Umbilical cord (tissue), 2 donors: ENCODE measurements around a stretch of chr6.

DNA sequence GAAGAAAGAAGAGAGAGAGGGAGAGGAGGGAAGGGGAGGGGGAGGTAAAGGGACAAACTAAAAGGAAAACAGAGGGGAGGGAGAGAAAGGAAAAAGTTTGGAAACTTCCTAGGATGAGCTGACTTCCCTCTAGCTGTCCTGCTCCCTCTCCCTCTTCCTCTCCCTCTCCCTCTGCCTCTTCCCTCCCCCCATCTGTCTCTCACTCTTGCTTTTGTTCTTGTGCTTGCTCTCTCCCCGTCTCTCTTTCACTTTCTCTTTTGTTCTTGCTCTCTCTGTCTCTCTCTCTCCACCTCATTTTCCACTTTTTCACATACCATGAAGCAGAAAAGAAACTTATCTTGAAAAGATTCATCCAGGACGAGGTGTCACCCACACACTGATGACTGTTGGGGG, 56.4 kb upstream of the DUSP22 start:
- RAMPAGE, long total RNA: no peak

GRCh38 chr6:317598-318176, 25.4 kb downstream of the DUSP22 start:
- RAMPAGE, long total RNA: no peak

DNA sequence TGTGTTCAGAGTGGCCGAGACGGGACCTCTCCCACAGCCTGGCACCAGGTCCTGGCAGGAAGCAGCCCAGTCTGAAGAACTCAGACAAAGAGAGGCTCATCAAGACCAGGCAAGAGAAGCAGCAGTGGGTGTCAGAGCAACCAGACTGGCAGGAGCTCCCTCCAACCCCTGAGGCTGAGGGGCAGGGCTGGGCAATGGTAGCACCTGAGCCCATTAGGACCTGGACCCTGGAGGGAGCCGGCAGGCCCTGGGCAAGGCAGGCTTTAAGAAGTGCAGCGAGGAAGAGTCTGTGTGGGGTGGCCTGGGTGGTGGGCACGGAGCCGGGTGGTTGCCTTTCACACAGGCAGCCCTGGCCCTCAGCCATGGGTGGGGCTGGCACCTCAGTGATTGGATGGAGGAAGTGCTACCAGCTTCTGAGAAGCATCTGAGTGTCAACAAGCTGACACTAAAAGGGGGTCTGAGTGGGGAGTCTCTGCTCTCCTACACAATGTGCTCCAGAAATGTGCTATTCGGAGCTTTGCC, 33.1 kb upstream of the IRF4 start:
- RAMPAGE, long total RNA: no peak

DNA sequence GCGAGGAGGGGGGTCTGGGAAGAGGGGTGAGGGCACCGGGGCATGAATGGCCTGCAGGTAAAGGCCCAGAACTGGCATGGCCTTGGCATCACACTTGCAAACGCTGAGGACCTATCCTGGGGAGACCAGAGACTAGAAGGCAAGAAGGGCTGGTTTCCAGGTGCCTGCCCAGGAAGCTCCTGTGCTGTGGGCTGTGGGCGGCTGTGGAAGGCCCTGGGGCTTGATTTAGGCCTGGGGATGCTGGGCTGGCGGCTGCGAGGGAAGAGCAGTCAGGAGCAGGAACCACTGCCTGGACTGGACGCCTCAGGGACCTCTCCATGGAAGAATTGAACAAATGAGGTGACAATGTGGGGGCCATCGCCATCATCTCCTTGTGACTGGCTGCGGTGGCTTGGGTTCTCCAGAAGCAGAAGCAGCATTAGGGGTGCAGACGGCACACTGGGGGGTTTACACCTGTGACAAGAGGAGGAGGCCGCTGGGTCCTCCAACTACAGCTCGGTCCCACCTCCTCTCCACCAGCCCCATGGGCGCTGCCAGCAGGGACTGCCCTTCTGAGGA, 32.1 kb upstream of the IRF4 start:
- RAMPAGE, long total RNA: no peak

DNA sequence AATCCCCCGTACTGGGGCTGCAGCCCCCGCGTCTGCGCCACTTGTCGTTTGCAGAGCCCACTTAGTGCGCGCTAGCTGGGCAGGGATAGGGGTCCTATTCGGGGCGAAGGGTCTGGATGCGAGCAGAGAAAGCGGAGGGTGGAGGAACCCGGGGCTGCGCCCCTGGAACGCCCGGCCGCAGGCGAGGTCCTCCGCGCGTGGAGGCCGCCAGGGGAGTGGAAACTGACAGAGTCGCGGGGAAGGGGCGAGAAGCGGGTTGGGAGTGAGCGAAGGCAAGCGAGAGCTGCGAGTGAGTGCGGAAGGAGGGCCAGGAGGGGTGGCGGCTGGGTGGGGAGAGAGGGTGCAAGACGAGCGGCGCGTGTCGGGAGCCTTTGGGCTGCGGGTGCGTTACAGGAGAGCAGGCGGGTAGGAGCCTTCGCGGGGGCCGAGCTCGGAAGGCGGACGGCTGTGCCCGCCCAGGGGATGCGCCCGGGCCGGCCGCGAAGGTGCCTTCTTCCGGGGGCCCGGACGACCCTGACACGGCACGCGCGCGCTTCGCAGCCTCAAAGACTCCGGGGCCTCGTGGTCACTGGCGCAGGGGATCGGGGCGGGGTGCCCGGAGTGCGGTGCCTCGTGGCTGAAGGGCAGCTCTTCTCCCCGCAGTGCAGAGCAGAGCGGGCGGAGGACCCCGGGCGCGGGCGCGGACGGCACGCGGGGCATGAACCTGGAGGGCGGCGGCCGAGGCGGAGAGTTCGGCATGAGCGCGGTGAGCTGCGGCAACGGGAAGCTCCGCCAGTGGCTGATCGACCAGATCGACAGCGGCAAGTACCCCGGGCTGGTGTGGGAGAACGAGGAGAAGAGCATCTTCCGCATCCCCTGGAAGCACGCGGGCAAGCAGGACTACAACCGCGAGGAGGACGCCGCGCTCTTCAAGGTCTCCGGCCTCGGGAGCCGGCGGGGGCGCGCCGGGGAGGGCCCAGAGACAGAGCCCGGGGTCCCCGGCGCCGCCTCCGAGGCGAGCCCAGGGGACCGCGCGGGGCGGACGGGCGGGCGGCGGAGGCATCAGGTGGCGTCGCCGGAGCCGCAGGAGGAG, 1.2 kb downstream of the IRF4 start:
- RAMPAGE, long total RNA: no peak

DNA sequence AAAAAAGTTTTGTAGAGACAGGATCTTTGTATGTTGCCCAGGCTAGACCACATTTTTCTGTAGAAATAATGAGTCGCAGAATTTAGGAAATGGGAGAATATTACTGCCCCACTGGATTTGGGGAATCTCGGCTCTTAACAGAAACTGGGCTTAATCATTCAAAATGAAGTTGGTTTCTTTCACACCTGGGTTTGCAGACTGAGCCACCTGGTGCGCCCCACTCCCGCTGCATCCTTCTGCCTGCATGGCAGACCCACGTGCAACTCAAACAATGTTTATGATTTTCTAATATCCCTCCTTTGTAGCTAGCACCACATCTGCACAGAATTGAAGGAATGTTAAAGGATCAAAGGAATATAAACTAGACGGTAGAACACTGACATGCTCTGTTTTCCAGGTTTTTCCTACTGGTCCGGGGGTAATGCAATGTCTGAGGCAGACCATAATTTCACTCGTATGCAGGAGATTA, 265.8 kb upstream of the FOXQ1 start:
- RAMPAGE, long total RNA: no peak

- RAMPAGE, long total RNA: no peak
Measured at GRCh38 chr6:1131485-1132143, 180.3 kb upstream of the FOXQ1 start.

- RAMPAGE, long total RNA: no peak
Measured at GRCh38 chr6:1390449-1390814, 1.1 kb downstream of the FOXF2 start.

DNA sequence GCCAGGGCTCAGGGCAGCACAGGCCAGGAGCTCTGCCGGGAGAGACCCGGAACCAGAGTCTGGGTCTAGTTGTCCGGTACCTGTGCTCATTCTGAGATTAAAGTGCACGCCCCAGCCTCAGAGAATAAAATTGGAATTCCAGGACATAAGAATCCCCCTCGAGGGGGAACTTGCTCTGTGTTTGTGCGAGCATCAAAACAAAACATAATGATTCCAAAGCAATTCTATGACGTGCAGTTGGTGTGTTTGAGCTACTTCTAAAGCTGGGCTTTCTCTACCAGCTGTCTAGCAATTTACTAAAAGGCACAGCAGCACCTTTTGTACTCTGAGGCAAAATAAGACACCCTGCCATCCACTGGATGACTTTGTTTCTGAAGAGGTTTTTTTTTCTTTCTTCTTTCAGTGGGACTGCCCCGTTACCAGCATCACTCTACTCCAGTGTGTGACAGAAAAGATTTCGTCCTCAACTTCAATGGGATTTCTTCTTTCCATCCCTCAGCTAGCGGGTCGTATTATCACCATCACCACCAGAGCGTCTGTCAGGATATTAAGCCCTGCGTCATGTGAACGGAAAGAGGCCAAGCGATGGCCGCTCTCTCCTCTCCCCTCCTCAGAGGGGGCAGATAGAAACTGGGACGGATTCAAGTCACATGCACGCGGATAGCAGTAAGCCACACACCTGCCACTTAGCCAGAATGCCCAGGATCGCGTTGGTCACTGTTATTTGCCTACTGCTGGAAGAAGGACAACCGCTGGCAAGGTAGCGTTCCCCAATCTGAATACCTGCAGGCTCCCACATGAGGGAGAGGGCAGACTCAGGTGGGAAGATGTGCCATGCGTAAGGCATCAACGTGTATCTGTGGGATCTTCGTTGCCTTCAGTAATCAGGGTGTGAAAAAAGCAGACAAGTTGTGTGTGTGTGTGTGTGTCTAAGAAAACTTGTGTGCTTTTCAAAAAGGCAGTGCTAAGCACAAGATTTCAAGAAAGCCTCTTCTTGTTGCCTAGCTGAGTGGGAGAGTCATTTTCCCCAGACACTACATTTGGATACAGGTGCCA, 5.2 kb downstream of the FOXF2 start:
- RAMPAGE, long total RNA: no peak

GRCh38 chr6:1468243-1468560, 78.8 kb downstream of the FOXF2 start:
- RAMPAGE, long total RNA: no peak

- RAMPAGE, long total RNA: no peak
Measured at GRCh38 chr6:1594229-1594816, 15.4 kb upstream of the FOXC1 start.

DNA sequence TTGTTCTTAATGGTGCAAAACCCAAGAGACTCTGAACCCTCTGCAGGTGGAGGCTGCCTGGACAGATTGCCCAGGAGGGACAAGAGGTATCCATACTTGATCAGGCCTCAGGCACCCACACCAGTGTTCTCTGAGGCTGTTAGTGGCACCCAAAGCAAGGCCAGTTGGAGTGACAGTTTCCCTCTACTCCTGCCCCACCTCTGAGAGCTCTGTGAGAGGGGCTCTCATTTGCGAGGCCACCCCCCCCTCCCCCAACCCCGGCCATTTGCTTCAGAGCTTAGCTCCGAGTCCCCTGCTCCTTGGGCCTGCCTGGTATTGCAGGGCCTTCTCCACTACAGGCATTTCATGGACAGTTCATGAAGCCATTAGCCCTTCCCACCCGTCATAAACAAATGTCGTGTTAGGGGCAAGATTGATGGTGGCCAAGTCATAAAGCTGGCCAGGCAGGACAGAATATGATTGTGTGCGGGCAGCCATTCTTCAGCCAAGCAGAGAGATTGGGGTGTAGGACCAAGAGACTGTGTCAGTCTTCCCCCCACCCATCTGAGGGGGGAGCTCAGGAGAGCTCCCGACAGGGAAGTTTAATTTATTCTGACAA, 7.0 kb downstream of the FOXC1 start:
- RAMPAGE, long total RNA: no peak

DNA sequence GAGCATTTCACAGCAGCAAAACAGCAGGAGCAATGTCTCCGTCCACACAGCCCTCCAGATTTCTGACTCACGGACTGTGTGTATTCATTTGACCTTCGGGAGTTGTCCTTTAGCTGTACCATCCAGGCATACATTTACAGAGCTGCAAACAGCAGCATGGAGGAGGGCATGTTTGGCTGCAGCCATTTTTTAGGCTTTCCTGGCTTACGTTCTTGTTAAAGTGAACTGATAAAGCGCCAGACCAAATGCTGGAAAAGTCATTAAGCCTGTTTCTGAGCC, 18.2 kb downstream of the FOXC1 start:
- RAMPAGE, long total RNA: no peak

- RAMPAGE, long total RNA: no peak
Measured at GRCh38 chr6:1645939-1646517, 36.3 kb downstream of the FOXC1 start.

DNA sequence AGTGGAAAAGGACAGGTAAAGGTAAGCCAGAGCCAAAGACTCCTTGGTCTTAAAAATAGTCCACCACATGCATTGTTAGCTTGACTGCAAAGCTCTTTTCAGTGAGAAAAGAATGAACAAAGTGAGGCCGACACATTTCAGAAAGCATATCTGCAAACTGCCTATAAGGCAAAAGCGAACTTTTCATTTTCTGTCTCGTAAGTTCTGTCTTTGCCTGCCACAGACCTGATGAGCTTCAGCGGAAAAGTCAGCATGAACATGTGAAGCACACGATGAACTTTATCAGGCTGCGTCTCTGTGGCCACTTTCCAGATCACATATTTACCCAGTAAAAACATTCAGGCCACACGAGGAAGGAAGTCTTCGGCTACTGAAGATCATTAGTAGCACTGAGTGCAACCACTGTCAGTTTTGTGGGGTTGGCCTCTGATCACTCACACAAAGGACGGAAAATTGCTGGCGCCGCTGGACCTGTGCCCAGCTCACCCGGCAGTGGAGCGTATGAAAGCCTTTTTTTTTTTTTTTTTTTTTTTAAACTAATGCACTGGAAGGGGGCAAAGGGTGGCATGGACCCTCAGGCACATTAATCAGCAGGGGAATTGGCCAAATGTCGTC, 223.0 kb downstream of the FOXC1 start:
- RAMPAGE, long total RNA: no peak

DNA sequence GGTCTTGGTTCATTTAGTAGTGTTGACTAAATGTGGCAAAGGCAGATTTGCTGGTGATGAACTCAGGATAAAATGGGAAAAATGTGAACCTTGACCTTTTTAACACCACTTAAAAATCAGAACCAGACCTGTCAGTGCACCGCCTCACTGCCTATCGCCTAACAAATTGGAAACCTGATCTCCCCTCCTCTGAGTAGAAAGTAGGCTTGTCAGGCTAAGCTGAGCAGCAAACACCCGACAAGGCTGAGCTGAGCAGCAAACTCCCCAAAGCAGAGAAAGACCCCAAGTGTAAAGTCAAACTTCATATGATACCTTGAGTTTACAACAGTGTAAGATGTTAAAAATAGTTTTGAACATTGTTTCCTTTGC, 254.8 kb downstream of the FOXC1 start:
- RAMPAGE, long total RNA: no peak

- RAMPAGE, long total RNA: no peak
Measured at GRCh38 chr6:1884170-1884679, 274.5 kb downstream of the FOXC1 start.

DNA sequence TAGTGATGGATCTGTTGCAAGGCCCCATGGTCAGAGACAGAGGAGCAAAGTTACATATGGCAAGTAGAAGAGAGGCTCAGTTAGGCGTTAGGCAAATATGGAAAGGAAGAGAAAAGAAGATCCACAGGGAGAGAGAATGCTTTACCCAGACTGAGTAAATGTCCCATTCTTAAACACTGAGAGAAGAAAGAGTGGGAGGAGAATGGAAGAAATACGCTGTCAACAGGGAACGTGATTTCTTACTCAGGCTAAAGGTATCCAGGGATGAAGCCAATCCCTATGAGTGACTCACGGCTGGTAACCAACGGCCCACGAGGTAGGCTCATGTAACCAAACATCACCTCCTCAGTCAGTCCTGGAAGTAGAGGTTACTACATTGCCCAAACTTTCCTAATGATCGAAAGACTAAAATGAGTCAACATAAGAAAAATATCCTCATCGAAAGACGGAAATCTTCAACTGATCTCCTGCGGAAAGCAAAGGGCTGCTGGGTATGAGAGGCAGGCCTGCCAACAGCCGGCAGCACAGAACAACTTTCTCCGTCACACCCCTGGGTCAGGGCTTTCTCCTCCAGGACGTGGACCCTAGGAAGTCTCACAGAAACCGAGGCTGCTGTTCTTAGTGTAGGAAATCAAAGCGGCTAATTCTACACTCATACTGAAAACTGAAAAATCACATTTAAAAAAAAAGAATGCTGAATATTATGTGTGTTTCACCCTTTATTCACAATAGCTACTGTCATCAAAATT, 292.6 kb downstream of the GMDS start:
- RAMPAGE, long total RNA: no peak

DNA sequence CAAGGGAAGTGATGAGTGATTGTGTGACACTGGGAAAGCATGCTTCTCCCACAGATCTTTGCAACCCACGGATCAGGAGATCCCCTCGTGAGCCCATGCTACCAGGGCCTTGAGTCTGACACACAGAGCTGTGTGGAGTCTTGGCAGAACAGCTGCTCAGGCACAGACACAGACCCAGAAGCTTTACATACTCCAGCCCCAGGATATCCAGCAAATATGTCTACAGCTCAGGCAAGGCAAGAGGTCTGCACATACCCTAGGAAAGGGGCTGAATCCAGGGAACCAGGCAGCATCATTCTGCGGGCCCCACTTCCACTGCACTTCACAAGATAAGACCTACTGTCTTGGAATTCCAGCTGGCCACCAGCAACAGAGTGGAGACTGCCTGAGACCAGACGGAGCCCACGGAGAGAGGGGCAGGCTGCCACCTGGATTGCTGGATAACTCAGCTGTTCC, 267.7 kb downstream of the GMDS start:
- RAMPAGE, long total RNA: no peak

GRCh38 chr6:2272704-2273169, 27.3 kb upstream of the GMDS start:
- RAMPAGE, long total RNA: no peak